GM23338 (cell line): ENCODE results near the gene PPP2R5C.

- PRO-cap = unidirectional peak, plus-strand start at chr14:101459323
- RAMPAGE, long total RNA = no peak
Observed at GRCh38 chr14:101458635-101459550, 302.6 kb upstream of the PPP2R5C start.

GRCh38 chr14:101480512-101481071 is 280.9 kb upstream of the PPP2R5C start:
- PRO-cap = no peak
- RAMPAGE, long total RNA = no peak

DNA sequence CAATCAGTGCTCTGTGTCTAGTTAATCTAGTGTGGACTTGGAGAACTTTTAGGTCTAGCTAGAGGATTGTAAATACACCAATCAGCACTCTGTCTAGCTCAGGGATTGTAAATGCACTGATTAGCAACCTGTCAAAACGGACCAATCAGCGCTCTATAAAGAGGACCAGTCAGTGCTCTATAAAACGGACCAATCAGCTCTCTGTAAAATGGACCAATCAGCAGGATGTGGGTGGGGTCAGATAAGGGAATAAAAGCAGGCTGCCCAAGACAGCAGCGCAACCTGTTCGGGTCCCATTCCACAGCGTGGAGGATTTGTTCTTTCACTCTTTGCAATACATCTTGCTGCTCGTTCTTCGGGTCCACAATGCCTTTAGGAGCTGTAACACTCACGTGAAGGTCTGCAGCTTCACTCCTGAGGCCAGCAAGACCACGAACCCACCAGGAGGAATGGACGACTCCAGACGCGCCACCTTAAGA is 71.7 kb upstream of the PPP2R5C start:
- PRO-cap = no peak
- RAMPAGE, long total RNA = no peak

GRCh38 chr14:101761564-101762647 is at the start of gene PPP2R5C:
Gene PPP2R5C, plus strand, starts transcription at chr14:101761709.
- PRO-cap = bidirectional peak, plus-strand start at chr14:101761770, minus-strand start at chr14:101761455
- RAMPAGE, long total RNA = no peak

DNA sequence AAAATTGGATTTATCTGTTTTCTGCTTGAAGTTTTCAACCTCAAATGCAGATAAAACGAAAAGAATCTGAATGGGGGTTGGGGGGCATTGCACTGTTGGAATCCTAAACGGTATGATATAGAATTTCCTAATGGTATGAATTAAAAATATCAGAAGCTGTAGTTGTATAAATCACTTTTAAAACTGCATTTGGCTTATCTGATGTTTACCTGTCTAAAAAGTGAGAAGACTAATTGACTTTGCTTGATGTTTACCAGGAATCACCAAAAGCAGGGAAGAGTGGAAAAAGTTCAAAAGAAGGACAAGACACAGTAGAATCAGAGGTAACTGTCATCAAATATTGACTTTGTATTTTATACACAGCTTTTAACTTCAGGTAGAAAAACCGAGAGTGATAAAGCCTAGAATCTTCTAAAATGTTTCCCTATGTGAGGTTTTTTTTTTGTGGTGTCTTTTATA is 1.2 kb downstream of the PPP2R5C start:
- PRO-cap = no peak
- RAMPAGE, long total RNA = no peak

GRCh38 chr14:101774344-101775365 is 13.1 kb downstream of the PPP2R5C start:
- PRO-cap = no peak
- RAMPAGE, long total RNA = no peak

DNA sequence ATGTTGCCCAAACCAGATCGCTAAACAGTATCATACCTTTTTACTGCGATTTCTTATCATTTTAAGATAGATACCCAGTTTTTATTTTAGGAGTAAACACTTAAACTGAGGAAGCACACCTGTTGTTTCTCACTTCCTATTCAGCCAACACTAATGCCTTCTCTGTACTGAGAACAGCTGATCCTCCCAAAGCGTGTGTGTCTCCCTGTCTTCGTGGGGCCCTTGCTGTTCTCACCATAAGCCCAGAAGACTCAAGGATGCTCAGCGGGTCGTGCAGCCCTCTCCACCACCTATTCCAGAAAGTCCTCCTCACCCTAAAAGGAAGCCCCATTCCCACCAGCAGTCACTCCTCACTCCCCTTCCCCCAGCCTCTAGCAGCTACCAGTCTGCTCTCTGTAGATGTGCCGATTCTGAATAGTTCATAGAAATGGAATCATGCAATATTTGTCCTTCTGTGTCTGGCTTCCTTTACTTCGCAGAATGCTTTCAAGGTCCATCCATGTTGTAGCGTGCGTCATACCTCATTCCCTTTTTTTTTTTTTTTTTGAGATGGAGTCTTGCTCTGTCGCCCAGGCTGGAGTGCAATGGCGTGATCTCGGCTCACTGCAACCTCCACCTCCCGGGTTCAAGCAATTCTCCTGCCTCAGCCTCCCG is 15.0 kb downstream of the PPP2R5C start:
- PRO-cap = no peak
- RAMPAGE, long total RNA = no peak

GRCh38 chr14:101805405-101806118 is 44.1 kb downstream of the PPP2R5C start:
- PRO-cap = no peak
- RAMPAGE, long total RNA = no peak

DNA sequence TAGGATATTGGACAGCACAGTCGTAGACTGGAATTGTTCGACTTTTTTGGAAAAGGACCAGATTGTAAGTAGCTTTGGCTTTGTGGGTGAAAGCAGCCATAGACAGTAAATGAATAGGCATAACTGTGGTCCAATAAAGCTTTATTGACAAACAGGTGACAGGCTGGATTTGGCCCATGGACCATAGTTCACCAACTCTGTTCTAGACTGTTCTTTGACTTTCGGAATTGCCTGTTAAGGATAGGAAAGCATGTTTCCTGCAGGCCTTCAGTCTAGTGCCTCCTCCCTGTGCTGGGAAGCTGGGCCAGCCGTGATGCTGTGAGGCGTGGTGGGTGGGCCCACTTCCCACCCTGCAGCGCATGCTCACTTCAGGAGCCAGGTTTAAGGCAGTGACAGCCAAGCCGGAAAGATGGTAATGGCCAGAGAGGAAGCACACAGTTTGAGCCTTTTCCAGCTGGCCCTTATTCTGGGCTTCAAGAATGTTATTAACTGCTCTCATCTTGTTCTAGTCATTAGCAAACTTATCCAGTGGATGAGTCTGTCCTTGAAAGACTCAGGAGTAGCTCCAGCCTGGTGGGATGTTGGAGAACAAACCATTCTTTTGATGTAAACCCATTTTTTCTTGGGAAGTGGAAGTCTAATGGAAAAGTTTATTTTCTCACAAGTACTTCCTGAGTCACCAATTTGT is 51.9 kb downstream of the PPP2R5C start:
- PRO-cap = no peak
- RAMPAGE, long total RNA = no peak

DNA sequence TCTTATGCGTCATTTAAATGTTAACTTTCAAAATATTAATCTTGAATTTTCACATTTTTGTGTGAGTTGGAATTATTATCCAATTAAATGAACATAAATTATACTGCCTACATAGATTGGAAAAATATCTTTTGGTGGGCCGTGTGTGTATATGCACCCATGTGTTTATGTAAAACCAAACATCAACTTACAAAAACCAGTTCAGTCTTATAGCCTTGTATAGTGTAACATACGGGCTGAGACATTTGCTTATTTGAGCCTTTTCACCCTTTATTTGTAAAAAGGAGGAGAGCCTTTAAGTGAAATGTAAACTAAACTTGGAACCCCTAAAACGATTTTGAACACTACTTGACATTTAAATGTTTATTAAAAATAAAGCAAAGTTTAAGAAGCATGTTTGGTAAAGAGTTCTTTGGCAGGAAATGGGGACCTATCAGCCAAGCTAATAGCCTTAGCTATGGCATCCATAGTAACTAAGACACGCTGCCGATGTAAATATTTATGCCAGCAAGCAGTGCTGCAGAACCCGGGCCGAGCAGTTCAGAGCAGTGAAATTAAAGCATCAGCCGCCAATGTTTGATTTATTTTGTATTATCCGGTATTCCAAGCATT is 61.4 kb downstream of the PPP2R5C start:
- PRO-cap = no peak
- RAMPAGE, long total RNA = no peak

DNA sequence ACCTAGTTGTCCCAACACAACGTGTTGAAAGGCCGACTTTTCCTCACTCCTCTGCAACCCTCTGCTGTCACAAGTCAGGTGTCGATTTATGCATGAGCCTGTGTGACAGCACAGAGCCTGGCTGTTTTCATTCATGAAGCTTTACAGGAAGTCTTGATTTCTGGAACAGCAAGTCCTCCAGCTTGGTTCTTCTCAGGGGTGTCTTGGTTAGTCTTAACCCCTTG is 88.2 kb downstream of the PPP2R5C start:
- PRO-cap = no peak
- RAMPAGE, long total RNA = no peak

- PRO-cap = no peak
- RAMPAGE, long total RNA = no peak
Observed at GRCh38 chr14:101881384-101881884, 82.9 kb upstream of the DYNC1H1 start.

DNA sequence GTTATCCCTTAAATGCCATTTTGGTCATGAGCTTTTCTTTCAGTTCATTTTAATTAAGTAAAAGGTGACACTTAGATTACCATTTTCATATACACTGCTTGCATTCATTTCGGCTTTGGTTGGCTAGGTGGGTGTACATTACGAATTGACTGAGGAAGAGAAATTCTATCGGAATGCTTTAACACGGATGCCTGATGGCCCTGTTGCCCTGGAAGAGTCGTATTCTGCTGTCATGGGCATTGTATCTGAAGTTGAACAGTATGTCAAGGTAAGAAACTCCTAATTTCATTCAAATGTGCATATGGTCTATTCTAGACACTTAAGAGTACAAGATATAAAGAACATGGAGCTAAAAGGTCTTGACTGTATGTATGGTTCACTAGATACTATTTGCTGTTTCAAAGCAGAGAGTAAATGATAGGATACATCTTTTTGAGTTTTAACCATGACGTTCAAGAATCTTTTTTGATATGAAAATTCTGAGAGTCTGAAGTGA is 29.7 kb downstream of the DYNC1H1 start:
- PRO-cap = no peak
- RAMPAGE, long total RNA = no peak

GRCh38 chr14:102004253-102004629 is 39.9 kb downstream of the DYNC1H1 start:
- PRO-cap = no peak
- RAMPAGE, long total RNA = no peak

GRCh38 chr14:102019836-102020582 is 55.6 kb downstream of the DYNC1H1 start:
- PRO-cap = no peak
- RAMPAGE, long total RNA = no peak

- PRO-cap = no peak
- RAMPAGE, long total RNA = no peak
Observed at GRCh38 chr14:102042324-102042795, 44.5 kb downstream of the HSP90AA1 start.

DNA sequence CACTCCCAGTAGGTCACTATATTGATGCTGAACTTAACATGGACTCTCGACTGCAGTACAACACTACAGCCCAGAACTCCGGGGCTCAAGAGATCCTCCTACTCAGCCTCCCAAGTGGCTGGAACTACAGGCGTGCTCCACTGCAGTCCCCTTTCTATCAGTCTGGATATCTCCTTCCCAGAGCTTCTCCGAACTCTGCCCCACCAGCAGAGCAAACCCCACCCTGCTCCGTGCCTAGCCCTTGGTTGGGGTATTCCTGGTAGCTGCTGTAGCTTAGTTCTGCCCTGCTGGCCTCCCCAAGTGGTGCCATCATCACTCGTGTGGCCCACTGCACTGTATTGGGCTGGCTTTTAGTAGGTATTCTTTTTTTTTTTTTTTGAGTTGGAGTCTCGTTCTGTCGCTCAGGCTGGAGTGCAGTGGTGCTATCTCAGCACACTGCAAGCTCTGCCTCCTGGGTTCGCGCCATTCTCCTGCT is 9.5 kb downstream of the HSP90AA1 start:
- PRO-cap = no peak
- RAMPAGE, long total RNA = no peak

- PRO-cap = no peak
- RAMPAGE, long total RNA = no peak
Observed at GRCh38 chr14:102081464-102082307, 5.2 kb downstream of the HSP90AA1 start.

DNA sequence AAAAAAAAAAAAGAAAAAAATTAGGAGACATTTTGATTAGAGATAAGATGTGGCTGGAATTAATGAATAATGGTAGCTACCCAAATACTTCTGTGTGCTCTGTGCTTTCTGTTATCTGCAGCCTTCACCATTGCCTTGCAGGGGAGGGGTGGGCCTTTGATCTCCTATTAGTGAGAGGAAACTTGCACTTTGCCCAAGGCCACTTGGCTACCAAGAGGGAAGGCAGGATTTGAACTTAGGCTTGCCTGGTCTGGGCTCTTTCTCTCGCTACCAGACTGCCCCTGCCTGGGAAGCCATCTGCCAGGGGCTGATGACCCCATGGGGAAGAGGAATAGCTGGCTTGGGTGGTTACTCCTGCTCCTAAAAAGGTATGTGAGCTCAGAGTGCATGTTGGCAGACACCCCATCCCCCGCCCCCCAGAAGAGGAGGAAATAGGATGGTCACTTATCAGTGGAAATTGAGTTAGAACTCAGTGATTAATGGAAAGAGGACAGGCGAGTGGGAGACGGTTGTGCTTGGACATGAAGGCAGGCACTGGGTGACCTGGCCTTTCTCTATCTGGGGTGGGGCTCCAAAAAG is 51.4 kb downstream of the WDR20 start:
- PRO-cap = no peak
- RAMPAGE, long total RNA = no peak

DNA sequence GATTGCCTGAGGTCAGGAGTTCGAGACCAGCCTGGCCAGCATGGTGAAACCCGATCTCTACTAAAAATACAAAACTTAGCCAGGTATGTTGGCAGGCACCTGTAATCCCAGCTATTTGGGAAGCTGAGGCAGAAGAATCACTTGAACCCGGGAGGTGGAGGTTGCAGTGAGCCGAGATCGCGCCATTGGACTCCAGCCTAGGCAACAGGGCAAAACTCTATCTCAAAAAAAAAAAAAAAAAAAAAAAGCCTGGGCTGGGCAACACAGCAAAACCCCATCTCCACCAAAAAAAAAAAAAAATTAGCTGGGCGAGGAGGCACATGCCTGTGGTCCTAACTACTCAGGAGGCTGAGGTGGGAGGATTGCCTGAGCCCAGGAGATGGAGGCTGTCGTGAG is 4.9 kb downstream of the MOK start:
- PRO-cap = no peak
- RAMPAGE, long total RNA = no peak